ENCODE results near the gene PDILT.

- PRO-cap, 2 experiments = no peak in any of the 2 experiments
Observed at GRCh38 chr16:19439638-19440493, 22.2 kb downstream of the TMC5 start.

DNA sequence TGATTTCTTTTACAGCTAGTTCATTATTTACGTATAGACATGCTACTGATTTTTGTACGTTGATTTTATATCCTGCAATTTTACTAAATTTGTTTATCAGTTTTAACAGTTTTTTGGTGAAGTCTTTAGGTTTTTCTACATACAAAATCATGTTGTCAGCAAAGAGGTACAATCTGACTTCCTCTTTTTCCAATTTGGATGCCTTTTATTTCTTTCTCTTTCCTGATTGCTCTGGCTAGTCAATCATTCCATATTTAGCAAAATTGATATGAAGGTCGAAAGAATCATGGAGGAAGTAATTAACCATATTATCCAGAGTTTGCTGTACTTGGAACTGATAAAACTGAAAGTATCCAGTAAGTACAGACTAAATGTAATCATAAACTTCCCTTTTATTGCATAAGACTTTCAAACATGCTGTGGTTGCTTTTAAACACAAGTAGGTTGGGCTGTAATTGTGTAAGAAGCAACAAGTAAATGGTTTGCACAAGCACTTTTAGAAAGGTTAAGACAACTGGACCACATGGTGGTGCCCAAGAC is 8.4 kb downstream of the GDE1 start:
- PRO-cap, 2 experiments = no peak in any of the 2 experiments

GRCh38 chr16:19520768-19521300 is 1.1 kb downstream of the GDE1 start:
- PRO-cap, 2 experiments = no peak in any of the 2 experiments

GRCh38 chr16:19524457-19525728 is 1.2 kb downstream of the CCP110 start:
- PRO-cap, 2 experiments = no peak in any of the 2 experiments

DNA sequence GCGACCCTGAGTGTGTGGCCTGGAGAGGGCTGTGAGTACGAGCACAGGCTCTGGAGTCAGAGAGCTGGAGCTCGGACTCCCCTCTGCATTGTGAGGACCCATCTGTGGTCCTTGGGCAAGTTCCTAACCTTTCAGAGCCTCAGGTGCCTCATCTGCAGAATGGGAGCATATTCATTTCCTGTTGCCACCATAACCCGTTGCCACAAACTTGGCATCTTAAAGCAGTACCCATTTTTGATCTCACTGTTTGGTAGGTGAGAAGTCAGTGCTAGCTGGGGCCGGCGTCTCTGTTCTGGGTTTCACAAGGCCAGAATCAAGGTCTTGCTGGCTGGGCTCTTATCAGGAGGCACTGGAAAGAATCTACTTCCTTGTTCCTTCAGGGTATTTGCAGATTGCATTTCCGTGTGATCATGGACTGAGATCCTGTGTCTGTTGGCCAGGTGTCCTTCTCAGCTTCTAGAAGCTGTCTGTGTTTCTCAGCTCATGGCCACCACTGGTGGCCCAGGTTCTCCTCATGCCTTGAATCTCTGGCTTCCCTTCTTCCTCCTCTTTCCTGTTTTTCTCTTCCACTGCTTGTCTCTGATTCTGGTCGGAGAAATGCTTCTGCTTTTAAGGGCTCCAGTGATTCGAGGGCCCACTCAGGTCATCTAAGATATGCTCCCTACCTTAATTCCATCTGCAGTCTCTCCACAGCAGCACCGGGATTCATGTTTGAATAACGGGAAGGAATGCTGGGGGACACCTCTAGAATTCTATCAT is 20.0 kb downstream of the KNOP1 start:
- PRO-cap, 2 experiments = no peak in any of the 2 experiments

- PRO-cap, 2 experiments = no peak in any of the 2 experiments
Observed at GRCh38 chr16:19704859-19705217, 13.2 kb downstream of the KNOP1 start.

DNA sequence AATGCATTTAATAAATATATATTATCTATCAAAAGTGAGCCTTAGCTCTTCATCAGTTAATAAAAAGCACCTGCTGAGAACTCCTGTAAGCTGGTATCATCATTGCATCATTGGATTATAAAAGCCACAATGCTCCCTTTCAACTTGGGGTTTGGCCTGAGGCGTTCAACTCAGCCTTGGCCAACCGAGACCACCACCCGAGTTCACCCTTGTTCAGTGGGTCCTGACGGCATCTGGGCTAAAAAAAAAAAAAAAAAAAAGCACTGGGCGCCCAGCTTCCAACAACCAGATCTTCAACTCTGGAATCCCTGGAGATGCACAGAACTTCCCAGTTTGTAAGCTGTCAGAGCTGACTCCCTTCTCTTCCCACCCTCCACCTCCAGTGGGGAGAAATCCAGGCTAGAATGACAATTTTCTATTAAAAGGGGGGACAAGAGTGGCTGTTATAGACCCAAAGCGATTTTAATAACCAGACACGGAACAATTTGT is 27.1 kb downstream of the GPRC5B start:
- PRO-cap, 2 experiments = no peak in any of the 2 experiments

GRCh38 chr16:19879014-19879867 is 5.4 kb downstream of the GPRC5B start:
- PRO-cap, 2 experiments = no peak in any of the 2 experiments

GRCh38 chr16:20327111-20327396 is 259 bp downstream of the GP2 start:
- PRO-cap, 2 experiments = no peak in any of the 2 experiments

DNA sequence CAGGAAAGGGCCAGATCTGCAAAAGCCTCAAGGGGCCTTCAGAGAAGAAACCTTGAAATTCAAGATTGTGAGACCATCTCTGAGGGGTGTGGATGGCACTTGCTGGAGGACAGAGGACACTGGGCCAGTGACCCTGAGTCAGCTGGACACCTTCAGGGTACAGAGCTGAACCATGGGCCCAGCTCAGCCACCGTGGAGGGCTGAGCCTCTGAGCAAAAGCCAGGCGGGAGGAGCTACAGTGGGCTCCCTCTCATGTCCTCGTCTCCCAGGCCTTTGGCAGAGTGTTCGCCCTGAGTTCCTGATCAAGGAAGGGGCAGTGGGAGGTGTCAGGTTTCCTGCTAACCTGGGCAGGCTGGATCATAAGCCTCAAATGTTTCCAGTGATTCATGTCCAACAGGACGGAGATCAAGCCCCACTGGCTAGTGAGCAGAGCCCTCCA is 3.0 kb downstream of the PDILT start:
- PRO-cap, 2 experiments = no peak in any of the 2 experiments

DNA sequence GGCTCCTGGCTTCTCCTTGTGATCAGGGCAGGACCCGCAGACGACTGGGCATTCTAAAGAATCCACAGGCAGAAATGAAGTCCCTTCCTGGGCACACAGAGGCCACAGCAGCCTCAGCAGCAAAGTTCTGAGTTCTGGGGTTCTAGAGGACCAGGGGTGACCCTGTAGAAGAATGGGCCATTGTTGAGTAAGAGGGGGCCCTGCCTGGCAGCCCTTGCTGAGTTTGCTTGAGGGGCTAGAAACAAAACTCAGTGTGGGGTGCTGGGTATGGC is at the start of gene PDILT:
Gene PDILT, minus strand, starts transcription at position 129 of the 272 bp plus-strand sequence.
- PRO-cap, 2 experiments = no peak in any of the 2 experiments

GRCh38 chr16:20424239-20424868 is 15.0 kb downstream of the ACSM5 start:
- PRO-cap, 2 experiments = no peak in any of the 2 experiments

DNA sequence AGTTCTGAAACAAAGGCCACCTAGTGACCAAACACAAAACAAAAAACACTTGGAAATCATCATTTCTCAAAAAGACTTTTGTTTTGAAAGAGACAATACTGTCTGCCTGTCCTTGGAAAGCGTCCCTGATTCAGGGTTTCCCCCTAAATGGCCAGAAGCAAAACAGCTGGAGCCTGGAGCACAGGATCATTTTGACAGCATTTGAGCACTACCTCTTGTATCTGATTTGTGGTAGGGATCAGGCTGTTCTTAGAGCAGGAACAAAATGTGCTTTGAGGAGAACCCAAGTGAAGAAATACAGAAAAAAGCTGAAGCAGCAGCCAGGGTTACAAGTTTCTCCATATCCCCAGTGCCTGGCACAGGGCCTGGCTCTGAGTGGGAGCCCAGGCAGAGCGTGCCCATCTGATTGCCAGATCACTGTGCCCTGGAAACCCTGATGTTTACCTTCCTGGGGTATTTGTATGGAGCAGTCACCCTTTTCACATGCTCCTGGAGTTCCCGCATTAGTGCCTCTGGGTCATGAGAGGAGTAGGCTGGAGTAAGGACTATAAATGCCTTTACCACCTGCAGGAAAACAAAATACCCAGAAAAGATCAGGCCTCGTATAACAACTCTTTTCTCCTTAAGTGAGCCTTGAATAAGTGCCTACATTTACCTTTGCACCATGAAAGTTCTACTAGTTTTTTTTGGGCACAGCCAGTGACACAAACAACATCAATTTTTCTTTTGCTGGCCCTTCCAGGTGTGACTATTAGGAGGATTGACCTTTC is 11.5 kb upstream of the ACSM2B start:
- PRO-cap, 2 experiments = no peak in any of the 2 experiments

GRCh38 chr16:20693926-20694451 is 3.5 kb downstream of the ACSM1 start:
- PRO-cap, 2 experiments = no peak in any of the 2 experiments

GRCh38 chr16:20735716-20736180 is 5.9 kb downstream of the THUMPD1 start:
- PRO-cap, 2 experiments = no peak in any of the 2 experiments

DNA sequence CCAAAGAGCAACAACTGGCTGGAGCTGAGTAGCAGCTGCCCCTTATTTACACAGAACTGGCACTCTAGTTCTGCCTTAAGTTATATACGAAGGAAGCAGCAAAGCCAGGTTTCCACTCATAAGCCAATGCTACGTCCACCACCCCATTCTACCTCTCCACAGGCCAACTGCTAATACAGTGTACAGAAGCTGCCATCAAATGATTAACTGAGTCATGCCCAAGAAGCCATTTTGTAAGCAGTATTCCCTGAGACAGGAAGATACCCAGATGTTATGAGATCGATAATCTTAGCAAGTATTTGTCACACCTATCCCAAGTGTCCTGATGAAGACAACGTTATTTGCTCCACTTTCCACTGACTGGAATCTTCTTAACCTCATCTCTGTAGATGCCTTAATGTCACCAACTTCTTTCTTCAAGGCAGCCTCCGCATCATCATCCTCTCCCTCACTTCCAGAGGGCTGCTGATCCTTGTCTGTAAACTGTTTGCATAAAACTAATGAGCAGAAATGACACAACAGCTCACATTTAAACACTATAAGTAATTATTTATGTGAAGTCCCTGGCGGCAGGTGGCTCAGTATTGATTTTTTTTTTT is 2.9 kb downstream of the THUMPD1 start:
- PRO-cap, 2 experiments = no peak in any of the 2 experiments

GRCh38 chr16:20739597-20740304 is 1.9 kb downstream of the THUMPD1 start:
- PRO-cap, 2 experiments = no peak in any of the 2 experiments

GRCh38 chr16:20911458-20911666 is 10.8 kb downstream of the LYRM1 start:
- PRO-cap, 2 experiments = no peak in any of the 2 experiments

DNA sequence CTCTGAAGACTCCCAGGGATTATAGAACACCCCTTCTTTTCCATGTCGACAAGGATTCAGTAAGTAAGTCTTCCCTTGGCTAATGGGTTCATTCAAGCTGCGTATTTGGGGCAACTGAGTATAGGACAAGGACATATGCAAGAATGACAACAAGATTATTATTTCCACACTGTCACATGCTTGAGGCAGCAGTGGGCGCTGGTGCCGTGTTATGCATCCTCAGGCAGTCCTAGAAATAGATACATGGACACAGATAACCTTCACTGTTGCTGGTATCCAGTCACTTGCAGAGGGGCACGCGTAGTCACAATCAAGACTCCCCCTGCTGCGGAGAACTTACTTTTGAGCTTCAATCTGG is 1.1 kb downstream of the CRYM start:
- PRO-cap, 2 experiments = peak in 2 of 2 experiments; most common plus-strand start position 283 of the sequence (in 2)

- PRO-cap, 2 experiments = no peak in any of the 2 experiments
Observed at GRCh38 chr16:21363728-21364162, 85.7 kb upstream of the CRYM start.

Measured in right ventricle myocardium (tissue), 1 donor.